SK-N-SH (cell line): ENCODE measurements around the gene AUNIP.

GRCh38 chr1:25431888-25432418 lies 1.3 kb downstream of the MACO1 start:
- RRBS = no CpG with 5 or more reads among the region's 5 CpGs
CAGE:
- cytosol, long polyA plus RNA = no peak
- long polyA plus RNA = no peak
- nucleus, long polyA plus RNA = no peak

GRCh38 chr1:25483657-25484553 lies 53.2 kb downstream of the MACO1 start:
- RRBS = no CpG with 5 or more reads among the region's 13 CpGs
CAGE:
- cytosol, long polyA plus RNA = no peak
- long polyA plus RNA = no peak
- nucleus, long polyA plus RNA = no peak

GRCh38 chr1:25494221-25494773 lies 49.1 kb upstream of the LDLRAP1 start:
- RRBS = no CpG with 5 or more reads among the region's 9 CpGs
CAGE:
- cytosol, long polyA plus RNA = no peak
- long polyA plus RNA = no peak
- nucleus, long polyA plus RNA = no peak

DNA sequence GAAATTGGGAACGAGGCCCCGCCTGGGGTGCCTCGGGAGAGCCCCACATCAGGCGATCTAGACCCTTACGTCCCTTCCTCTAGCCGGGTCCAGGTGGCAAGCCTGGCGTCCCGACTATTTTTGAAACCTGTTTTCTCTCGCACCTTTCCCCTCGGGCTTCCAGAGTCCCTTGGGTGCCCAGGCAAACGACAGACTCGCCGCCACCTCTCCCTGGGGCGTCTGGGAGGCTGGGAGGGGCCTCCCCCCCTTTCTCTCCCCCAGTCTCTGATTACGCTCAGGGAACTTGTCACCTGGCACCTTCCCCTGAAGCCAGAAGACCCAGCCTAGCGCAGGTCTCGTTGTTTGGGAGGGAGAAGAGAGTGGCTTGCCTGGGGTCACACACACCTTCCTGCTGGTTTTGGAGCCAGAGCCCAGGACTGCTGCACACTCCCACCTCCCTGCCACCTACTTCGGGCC lies 974 bp downstream of the LDLRAP1 start:
- RRBS = 49% methylated on average over 4 of the region's 18 CpGs
CAGE:
- cytosol, long polyA plus RNA = no peak
- long polyA plus RNA = no peak
- nucleus, long polyA plus RNA = no peak

DNA sequence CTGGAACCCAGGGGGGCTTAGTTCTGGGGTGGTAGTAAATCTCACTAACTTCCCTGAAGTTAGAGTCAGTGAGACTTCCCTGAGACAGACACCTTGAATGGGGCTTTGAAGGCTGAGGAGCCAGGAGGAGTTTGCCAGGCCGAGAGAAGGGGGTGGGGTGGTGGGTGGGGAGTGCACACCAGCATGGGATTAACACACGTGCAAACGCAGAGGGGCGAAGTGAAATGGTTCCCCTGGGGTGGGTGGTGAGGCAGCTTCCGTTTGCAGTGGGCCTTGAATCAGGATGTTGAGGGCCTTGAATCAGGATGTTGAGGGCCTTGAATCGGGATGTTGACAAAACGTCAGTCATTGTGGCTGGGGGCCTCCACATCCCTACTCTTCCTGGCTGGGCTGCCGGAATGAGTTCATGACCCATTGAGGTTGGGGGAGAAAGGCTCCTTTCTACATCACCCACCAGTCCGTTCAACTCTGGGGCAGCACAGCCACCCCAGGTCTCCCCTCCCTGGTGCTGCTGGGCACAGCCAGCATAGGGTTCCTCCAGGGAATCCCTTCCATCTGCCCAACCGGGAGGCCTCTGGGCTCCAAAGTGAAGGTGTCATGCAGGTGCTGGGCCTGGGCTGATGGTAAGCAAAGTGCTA lies 16.6 kb downstream of the LDLRAP1 start:
- RRBS = no CpG with 5 or more reads among the region's 10 CpGs
CAGE:
- cytosol, long polyA plus RNA = no peak
- long polyA plus RNA = no peak
- nucleus, long polyA plus RNA = no peak

GRCh38 chr1:25573424-25573981 lies 30.1 kb downstream of the LDLRAP1 start:
- RRBS = no CpG with 5 or more reads among the region's 15 CpGs
CAGE:
- cytosol, long polyA plus RNA = no peak
- long polyA plus RNA = no peak
- nucleus, long polyA plus RNA = no peak

- RRBS = no CpG with 5 or more reads among the region's 4 CpGs
CAGE:
- cytosol, long polyA plus RNA = no peak
- long polyA plus RNA = no peak
- nucleus, long polyA plus RNA = no peak
Measured at GRCh38 chr1:25620091-25620738, 3.6 kb downstream of the MAN1C1 start.

- RRBS = no CpG with 5 or more reads among the region's 9 CpGs
CAGE:
- cytosol, long polyA plus RNA = no peak
- long polyA plus RNA = no peak
- nucleus, long polyA plus RNA = no peak
Measured at GRCh38 chr1:25699381-25699969, 82.9 kb downstream of the MAN1C1 start.

GRCh38 chr1:25773856-25774218 lies 26.2 kb upstream of the SELENON start:
- RRBS = no CpG with 5 or more reads among the region's 2 CpGs
CAGE:
- cytosol, long polyA plus RNA = no peak
- long polyA plus RNA = no peak
- nucleus, long polyA plus RNA = no peak

DNA sequence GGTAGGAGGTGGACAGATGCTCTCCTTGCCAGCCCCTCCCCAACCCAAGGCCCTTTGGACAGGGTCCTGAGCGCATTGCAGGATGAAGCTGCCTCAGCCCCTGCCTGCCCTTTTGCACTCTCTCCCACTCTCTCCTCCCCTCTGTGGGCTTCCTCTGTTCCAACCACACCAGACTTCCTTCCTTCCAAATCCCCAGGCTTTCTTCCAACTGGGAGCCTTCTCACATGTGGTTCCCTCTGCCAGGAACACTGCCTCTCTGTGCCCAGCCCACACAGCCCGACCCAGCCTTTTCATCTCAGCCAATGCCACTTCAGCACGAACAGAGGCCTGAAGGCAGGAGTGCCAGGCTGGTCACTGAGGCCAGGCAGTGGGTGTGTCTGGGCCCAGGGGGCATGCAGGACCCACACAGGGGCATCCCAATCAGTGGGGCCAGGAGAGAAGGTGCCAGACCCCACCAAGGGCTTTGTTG lies 5.9 kb downstream of the SELENON start:
- RRBS = no CpG with 5 or more reads among the region's 3 CpGs
CAGE:
- cytosol, long polyA plus RNA = no peak
- long polyA plus RNA = no peak
- nucleus, long polyA plus RNA = no peak

- RRBS = under 1% methylated on average over 21 of the region's 78 CpGs
CAGE:
- cytosol, long polyA plus RNA = no peak
- long polyA plus RNA = no peak
- nucleus, long polyA plus RNA = no peak
Measured at GRCh38 chr1:25859041-25860073, at the start of gene AUNIP. Gene AUNIP, minus strand, starts transcription at chr1:25859457.

GRCh38 chr1:25871073-25871789 lies 4.3 kb downstream of the PAQR7 start:
- RRBS = no CpG with 5 or more reads among the region's 5 CpGs
CAGE:
- cytosol, long polyA plus RNA = no peak
- long polyA plus RNA = no peak
- nucleus, long polyA plus RNA = no peak

GRCh38 chr1:25906740-25907467 lies 685 bp upstream of the STMN1 start:
- RRBS = 95% methylated on average over 3 of the region's 30 CpGs
CAGE:
- cytosol, long polyA plus RNA = no peak
- long polyA plus RNA = no peak
- nucleus, long polyA plus RNA = no peak

GRCh38 chr1:26036028-26036294 lies 10.0 kb downstream of the SLC30A2 start:
- RRBS = no CpG with 5 or more reads among the region's 20 CpGs
CAGE:
- cytosol, long polyA plus RNA = no peak
- long polyA plus RNA = no peak
- nucleus, long polyA plus RNA = no peak

GRCh38 chr1:26066008-26066818 lies 1.2 kb downstream of the TRIM63 start:
- RRBS = no CpG with 5 or more reads among the region's 18 CpGs
CAGE:
- cytosol, long polyA plus RNA = no peak
- long polyA plus RNA = no peak
- nucleus, long polyA plus RNA = no peak

DNA sequence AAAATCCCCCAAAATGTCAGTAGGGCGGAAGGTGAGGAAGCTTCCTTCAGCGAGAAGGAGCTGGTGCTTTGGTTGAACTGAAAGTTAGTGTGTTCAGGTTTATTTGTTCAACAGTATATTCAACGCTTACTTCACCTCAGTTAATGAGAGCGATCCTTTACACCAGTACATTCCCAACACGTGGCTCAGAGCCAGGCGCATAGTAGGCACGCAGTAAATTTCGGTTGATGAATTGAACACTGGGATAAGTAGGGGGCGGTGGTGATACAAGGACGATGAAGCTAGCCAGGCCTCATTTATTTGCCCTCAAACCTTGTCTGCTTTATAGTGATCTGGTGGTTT lies 972 bp downstream of the CEP85 start:
- RRBS = no CpG with 5 or more reads among the region's 10 CpGs
CAGE:
- cytosol, long polyA plus RNA = no peak
- long polyA plus RNA = no peak
- nucleus, long polyA plus RNA = no peak

- RRBS = 98% methylated on average over 4 of the region's 8 CpGs
CAGE:
- cytosol, long polyA plus RNA = no peak
- long polyA plus RNA = no peak
- nucleus, long polyA plus RNA = no peak
Measured at GRCh38 chr1:26255613-26255941, 21.6 kb downstream of the CEP85 start.

GRCh38 chr1:26282962-26283348 lies 3.1 kb downstream of the SH3BGRL3 start:
- RRBS = no CpG with 5 or more reads among the region's 4 CpGs
CAGE:
- cytosol, long polyA plus RNA = no peak
- long polyA plus RNA = no peak
- nucleus, long polyA plus RNA = no peak

DNA sequence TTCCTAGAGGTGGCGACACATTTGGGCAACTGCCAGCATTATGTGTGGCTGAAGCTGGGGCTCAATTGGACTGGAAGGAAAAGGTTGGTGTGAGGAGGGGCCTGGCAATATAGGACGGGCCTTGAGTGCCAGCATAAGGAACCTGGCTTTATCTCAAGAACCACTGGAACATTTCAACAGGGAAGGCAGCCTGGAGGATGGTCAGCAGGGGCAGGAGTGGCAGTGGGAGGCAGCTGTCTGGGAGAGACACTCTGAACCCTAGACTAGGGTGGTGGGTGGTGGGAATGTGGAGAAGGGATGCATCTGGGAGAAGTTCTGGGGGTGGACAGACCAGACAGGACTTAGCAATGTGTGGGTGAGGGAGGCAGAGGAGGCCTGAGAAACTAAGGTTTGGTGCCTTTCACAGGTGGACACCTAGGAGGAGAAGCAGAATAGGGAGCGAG lies 3.5 kb downstream of the SH3BGRL3 start:
- RRBS = no CpG with 5 or more reads among the region's 3 CpGs
CAGE:
- cytosol, long polyA plus RNA = no peak
- long polyA plus RNA = no peak
- nucleus, long polyA plus RNA = no peak

- RRBS = 97% methylated on average over 2 of the region's 4 CpGs
CAGE:
- cytosol, long polyA plus RNA = no peak
- long polyA plus RNA = no peak
- nucleus, long polyA plus RNA = no peak
Measured at GRCh38 chr1:26284131-26284314, 4.1 kb downstream of the SH3BGRL3 start.